Suprapubic skin (tissue), 4 donors: ENCODE data around the genes USP10 and CRISPLD2.

- PRO-cap = no peak
- RAMPAGE, long total RNA, 4 experiments = no peak in any of the 4 experiments
Observed at GRCh38 chr16:84367107-84367634, 1.2 kb upstream of the ATP2C2 start.

DNA sequence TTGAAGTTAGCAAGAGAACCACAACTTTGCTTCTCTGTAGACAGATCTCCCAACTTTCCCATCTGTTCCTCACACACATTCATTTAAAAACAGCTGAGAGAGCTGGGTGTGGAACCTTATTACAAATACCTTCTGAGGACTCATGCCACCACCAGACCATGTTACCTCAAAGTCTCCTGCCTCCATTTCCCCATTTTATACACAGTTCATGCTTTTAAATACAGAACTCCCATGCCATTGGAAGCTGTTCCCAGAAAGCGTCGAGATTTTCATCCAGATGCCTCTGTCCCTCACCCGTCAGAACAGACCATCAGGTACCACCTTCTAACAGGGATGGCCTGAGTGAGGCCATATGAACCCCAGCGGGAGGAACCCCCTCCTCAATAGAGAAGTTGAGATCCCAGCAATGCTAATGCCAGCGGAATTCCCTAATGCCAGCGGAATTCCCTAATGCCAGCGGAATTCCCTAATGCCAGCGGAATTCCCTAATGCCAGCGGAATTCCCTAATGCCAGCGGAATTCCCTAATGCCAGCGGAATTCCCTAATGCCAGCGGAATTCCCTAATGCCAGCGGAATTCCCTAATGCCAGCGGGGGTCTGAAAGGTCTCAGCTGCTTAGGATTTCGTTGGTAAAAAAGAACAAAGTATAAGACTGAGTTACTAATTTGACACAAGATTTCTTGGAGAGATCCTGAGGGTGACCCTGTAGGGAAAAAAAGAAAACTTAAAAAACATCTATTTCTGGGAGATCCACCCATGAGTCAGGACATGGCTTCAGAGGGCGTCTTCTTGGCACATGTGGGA is 25.3 kb downstream of the MEAK7 start:
- PRO-cap = no peak
- RAMPAGE, long total RNA, 4 experiments = no peak in any of the 4 experiments

DNA sequence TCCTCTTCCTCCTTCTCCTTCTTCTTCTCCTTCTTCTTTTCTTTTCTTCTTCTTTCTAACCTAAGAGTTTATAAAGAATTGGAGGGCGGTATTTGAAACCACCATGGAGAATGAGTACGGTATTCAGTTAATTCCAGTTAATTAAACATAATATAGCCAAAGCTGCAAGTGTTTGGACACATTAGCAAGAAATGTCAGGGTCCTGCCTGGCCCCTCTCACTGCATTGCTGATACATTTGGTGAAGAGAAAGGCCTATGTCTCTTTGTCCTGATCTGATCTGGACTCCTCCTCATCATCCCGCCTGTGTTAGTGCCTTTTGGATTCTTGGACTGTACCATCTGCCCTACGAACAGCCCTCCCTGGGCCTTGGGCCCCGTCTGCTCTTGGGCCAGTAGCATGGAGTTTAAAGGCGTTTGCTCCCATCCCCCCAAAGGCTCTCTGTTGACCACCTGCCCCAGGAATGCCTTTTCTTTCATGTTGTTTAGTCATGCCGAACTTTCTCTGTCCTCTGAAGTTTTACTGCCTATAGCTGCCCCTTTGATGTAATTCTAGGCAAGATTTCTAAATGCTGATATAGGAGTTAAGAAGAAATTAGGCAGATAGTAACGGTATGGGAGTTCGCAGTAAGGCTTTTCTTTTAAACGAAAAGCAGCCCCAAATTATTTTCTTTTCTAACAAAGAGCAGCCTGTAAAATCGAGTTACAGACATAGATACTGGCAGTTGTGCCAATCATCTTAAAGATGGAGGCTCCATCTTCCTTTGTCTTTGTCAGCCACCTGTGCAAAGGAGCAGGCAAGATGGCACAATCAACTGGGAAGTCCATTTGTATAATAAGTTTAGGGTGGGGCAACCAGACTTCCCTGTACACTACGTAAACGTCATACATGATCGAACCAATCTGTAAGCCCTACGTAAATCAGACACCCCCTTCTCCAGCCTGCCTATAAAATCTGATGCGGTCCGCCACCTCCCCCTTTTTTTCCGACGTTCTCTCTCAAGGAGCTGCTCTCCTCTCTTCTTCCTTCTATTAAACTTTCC is 31.1 kb upstream of the MEAK7 start:
- PRO-cap = no peak
- RAMPAGE, long total RNA, 4 experiments = no peak in any of the 4 experiments

DNA sequence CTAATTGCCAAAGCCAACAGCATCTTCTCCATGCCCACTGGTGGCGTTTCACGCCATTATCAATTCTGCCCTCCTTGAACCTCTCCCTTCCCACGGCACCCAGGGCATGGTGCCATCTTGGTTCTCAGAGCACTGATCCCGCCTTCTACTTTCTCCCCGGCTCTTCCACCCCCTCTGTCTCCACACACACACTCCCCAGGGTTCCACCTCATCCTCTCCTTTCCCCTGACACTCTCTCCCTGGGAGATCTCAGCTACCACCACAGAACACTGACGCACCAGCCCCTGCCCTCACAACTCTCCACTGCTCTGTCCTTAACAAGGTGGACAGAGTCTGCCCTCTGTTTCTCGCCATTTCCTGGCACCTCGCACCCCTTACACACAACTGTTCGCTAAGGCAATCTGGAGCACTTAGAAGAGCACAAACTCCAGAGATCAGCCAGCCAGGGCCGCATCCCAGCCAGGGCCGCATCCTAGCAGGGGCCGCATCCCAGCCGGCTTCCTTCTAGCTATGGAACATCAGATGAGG is 21.3 kb downstream of the COTL1 start:
- PRO-cap = no peak
- RAMPAGE, long total RNA, 4 experiments = no peak in any of the 4 experiments

GRCh38 chr16:84598320-84599099 is 19.4 kb downstream of the COTL1 start:
- PRO-cap = no peak
- RAMPAGE, long total RNA, 4 experiments = no peak in any of the 4 experiments

- PRO-cap = no peak
- RAMPAGE, long total RNA, 4 experiments = no peak in any of the 4 experiments
Observed at GRCh38 chr16:84613554-84614710, 3.9 kb downstream of the COTL1 start.

GRCh38 chr16:84699237-84700118 is at the start of gene USP10:
USP10 (plus strand) TSS chr16:84700000.
- PRO-cap = bidirectional peak, plus-strand start at chr16:84700014, minus-strand start at chr16:84699777
- RAMPAGE, long total RNA, 4 experiments = start-site peak on the plus strand in 3 of 4 experiments, at chr16:84699998-84700015 at its widest, 150 to 483 reads per replicate

- PRO-cap = no peak
- RAMPAGE, long total RNA, 4 experiments = no peak in any of the 4 experiments
Observed at GRCh38 chr16:84735856-84736253, 36.1 kb downstream of the USP10 start.

GRCh38 chr16:84742433-84743179 is 42.8 kb downstream of the USP10 start:
- PRO-cap = no peak
- RAMPAGE, long total RNA, 4 experiments = no peak in any of the 4 experiments

- PRO-cap = unidirectional peak, plus-strand start at chr16:84819985
- RAMPAGE, long total RNA, 4 experiments = start-site peak on the plus strand in 4 of 4 experiments, at chr16:84819978-84820095 at its widest, 54 to 205 reads per replicate
Observed at GRCh38 chr16:84819500-84820277, at the start of gene CRISPLD2. CRISPLD2 (plus strand) TSS chr16:84819985.

DNA sequence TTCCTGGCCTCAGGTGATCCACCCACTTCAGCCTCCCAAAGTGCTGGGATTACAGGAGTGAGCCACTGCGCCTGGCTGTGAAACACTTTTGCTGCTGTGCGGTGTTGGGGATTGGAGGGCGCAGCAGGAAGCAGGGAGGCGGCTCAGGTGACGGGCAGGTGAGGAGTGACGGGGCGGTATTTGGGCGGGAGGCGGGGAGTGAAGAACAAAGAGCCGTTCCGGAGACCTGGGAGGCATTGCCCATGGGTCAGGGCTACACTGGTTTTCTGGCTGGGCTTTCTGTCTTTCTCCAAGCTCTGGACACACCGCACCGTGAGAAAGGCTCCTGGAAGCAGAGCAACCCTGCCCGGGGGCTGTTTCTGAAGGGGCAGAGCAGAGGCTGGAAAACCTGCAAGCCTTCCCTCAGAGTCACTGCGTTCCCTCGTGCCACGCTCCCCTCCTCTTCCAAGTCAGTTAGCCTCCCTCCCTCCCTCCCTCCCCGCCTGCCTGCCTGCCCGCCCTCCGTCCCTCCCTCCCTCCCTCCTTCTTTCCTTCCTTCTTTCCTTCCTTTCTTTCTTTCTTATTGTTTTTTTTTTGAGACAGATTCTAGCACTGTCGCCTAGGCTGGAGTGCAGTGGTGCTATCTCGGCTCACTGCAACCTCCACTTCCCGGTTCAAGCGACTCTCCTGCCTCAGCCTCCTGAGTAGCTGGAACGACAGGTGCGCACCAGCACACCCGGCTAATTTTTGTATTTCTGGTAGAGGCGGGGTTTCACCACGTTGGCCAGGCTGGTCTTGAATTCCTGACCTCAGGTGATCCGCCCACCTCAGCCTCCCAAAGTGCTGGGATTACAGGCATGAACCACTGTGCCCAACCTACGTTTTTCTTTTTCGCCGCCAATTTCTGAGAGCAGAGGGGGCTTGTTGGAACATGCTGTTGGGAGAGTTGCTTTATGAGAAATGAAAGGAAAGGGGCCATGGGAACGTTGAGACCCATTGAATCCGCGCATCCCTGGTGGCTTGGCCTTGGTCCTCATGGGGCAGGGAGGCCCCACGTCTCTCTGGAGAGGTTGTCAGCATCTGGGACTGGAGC is 22.4 kb downstream of the CRISPLD2 start:
- PRO-cap = no peak
- RAMPAGE, long total RNA, 4 experiments = no peak in any of the 4 experiments

DNA sequence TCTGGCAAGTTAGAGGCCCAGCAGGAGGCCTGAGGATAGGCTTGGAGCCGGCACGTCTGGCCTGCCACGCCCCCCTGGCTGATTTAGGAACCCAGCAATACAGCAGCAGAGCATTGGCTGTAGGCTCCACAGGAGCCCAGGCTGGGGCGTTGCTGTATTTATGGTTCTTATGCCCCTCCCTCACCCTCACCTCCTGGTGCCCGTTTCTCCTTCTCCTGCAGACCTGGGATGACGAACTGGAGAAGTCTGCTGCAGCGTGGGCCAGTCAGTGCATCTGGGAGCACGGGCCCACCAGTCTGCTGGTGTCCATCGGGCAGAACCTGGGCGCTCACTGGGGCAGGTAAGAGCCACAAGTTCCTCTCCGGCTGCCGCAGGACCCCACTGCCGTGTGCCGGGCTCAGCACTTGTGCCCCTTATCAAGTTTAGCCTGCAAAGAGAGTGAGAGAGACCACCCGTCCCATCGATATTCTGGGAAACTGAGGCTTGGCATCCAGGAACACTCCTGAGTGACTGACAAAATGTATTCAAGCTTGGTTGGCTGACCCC is 25.9 kb downstream of the CRISPLD2 start:
- PRO-cap = no peak
- RAMPAGE, long total RNA, 4 experiments = start-site peak on the plus strand in 1 of 4 experiments, centred at position 280 of the sequence, 24 reads per replicate

GRCh38 chr16:84850422-84850778 is 30.6 kb downstream of the CRISPLD2 start:
- PRO-cap = no peak
- RAMPAGE, long total RNA, 4 experiments = no peak in any of the 4 experiments

GRCh38 chr16:84898435-84898976 is 78.7 kb downstream of the CRISPLD2 start:
- PRO-cap = no peak
- RAMPAGE, long total RNA, 4 experiments = no peak in any of the 4 experiments

DNA sequence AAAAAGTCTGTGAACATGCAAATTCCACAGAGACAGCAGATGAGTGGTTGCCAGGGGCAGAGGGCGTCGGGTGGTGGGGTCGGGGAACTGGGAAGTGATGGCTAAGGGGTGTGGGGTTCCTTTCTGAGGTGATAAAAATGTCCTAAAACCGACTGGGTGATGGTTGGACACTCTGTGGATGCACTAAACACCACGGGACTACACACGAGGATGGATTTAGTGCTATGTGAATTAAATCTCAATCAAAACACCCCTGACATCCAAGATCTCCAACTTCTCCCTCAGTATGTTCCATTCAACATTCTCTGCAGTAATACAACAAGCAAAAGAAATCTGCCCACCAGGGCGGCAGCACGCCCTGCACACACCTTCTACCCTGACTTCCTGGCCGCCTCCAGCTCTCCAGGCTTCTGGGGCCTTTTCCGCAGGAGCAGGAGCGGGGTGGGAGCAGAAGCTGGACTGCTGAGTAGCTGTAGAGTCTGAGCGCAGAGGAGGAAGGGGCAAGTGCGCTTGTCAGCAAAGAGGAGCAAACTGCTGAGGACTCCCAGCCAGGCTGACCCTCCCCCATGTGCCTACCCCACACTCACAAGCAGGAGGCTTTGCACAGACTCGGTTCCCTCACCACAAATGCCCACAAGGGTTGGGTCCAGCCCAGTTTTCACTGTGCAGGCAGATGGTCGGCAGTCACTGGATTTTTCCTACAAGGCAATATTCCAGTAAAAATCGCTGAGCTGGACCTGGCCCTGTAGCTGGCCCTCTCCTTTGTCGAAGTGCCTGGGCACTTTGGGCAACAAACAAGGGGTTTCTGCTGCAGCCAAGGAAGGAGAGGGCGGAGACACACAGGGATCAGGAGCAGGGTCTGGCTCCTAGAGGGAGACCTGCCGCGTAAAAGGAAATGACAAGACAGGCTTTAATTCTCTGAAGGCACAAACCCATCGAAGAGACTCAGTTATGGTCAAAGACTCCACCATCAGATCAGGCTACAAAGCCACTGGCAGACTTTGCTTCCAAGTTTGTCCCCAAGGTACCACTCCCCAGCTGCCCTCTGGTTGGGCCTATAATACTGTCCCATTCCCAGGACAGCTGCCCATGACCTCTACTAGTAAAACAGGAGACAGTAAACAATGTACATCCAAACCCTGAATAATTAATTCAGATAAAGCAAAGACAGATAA is 22.8 kb downstream of the ZDHHC7 start:
- PRO-cap = no peak
- RAMPAGE, long total RNA, 4 experiments = no peak in any of the 4 experiments

DNA sequence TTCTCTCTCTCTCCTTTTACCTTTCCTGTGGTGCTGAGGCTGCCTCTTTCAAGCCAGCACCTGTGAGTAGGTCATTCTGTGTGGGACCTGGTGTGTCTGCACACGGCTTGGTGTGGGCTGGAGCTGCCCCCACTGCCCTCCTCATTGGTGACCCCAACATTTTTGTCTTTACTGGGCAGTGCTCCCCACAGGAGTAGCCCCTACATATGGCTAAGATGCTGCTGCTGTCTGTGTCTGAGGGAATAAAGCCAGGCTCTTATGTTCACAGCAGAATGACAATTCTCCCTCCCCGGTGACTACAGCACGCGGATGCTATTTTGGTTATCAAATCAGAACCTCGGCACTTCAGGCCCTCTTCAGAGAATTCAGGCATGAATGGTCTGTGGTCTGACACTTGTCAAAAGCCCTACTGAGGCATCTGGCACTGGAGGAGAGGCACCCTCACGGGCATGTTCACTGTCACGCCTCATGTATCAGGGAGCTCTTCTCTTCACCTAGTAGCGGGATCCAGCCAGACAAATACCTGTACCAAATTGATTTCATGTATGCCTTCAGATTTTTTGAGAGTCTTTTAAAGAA is 30.3 kb downstream of the KIAA0513 start:
- PRO-cap = no peak
- RAMPAGE, long total RNA, 4 experiments = no peak in any of the 4 experiments

DNA sequence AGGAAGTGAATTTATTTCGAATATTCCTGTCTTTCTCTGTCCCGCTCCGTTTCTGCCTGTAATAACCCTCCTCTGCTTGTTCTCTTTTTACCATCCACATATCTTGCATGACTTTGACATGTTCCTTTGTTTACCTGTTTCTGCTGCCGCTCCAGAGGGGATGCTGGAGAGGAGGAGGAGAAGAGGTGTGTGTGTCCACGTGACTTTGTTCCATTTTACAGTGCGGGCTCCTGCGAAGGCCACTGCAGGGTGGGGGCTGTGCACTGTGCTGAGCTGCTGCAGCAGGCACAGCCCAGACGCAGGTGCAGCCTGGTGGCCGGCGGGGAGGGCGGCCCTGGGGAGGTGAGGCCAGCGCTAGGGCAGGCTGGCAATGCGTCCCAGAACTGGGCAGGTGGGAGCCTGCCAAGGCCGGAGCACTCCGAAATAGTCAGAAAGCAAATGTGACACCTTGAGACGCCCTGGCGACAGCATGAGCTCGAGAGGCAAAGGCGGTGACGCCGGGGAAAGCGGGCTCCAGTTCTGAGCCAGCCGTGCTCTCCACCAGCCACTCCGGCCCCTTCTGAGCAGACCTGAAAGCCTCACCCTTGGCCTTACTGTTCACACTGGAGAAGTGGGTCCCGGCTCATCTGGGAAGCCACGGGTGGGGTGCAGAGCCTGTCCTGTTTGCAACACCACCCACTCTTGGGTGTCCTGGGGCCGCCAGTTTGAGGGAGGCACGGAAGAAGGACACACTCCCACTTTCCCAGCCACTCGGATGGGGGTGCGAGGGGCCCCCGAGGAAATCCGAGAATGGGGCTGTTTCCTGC is 29.7 kb downstream of the CIBAR2 start:
- PRO-cap = no peak
- RAMPAGE, long total RNA, 4 experiments = no peak in any of the 4 experiments

DNA sequence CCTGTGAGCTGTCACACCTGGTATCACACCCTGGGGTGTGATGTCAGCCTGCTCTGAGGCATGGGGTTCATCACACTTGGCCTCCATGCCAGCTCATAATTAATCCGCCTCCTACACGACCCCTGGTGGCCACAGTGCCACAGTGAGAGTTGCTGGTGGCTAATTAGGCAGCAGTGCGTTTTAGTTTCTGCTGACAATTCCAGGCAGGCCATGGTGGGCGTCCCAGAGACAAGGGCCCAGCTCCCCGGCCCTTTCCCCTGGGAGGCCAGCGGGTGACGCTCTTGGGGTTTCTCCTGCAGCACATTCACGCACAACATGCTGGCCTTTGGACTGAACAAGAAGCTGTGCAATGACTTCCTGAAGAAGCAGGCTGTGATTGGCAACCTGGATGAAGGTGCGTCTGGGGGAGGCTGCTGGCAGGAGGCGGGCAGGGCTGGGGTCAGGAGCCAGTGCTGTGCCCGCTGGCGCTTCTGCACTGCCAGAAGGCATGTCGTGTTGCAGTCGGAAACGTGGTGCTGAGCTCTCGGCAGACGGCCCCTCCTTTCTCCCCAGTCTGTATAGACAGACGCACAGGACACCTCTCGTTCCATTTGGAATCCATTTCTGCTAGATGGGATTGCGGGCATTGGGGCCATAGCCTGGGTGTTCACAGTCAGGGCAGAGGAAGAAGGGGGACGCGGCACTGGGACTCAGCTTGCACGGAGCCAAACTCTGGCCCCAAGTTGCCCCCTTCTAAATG is 25.3 kb downstream of the CIBAR2 start:
- PRO-cap = no peak
- RAMPAGE, long total RNA, 4 experiments = no peak in any of the 4 experiments

GRCh38 chr16:85093307-85094499 is 18.6 kb downstream of the CIBAR2 start:
- PRO-cap = no peak
- RAMPAGE, long total RNA, 4 experiments = no peak in any of the 4 experiments

DNA sequence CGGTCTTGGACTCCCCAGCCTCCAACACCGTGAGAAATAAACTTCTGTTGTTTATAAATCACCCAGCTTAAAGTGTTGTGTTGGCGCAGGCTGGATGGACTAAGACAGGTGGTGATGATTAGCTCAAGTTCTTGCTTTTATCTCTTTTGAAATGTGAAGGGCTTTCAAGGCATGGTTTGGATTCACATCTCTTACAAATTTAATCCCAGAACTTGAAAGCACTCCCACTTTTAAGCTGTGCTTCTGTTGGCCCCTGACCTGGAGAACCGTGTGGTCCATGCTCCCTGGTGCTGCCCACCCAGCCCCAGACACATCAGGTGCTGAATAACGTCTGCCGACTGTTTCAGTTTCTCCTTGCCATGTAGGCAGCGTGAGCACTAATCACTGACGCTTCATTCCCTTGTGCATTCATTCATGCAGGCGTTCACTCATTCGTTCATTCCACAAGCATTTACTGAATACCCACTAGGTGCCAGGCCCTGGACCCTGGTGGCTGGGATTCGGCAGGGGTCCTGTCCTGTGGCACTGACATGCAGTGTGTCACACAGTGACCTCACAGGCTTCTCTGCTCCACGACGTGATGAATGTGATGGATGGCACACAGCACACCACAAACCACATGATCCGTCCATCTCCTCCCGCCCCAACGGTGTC is 8.8 kb downstream of the CIBAR2 start:
- PRO-cap = no peak
- RAMPAGE, long total RNA, 4 experiments = no peak in any of the 4 experiments